Mesenchymal stem cell of Wharton's jelly (primary cell): ENCODE data around the genes VAMP3 and RERE.

GRCh38 chr1:6784039-6785198 is 835 bp upstream of the CAMTA1 start:
- CAGE, long polyA plus RNA = no peak

DNA sequence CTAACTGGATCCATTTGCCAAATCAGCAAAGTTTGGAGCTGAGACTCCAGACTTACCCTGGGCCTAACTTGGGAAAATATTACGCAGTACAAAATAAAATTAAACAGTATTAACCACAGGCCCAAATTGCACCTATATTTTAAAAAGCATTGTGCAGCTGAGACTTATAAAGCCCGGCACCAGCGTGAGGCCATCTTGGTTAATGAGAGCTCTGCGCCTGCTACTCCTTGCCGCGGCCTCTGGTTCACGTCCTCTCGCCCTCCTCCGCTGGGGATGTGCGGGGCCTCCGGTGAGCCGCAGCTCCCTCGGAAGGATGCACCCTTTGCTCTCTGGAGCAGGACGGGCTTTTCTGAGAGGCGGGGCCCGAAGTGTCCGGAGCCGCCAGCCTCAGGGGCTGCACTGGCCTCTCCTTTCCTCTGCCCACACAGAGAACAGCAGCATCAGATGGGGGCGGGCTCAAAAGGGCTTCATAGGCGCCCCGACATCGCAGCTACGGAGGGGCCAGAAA is 284.6 kb downstream of the CAMTA1 start:
- CAGE, long polyA plus RNA = no peak

DNA sequence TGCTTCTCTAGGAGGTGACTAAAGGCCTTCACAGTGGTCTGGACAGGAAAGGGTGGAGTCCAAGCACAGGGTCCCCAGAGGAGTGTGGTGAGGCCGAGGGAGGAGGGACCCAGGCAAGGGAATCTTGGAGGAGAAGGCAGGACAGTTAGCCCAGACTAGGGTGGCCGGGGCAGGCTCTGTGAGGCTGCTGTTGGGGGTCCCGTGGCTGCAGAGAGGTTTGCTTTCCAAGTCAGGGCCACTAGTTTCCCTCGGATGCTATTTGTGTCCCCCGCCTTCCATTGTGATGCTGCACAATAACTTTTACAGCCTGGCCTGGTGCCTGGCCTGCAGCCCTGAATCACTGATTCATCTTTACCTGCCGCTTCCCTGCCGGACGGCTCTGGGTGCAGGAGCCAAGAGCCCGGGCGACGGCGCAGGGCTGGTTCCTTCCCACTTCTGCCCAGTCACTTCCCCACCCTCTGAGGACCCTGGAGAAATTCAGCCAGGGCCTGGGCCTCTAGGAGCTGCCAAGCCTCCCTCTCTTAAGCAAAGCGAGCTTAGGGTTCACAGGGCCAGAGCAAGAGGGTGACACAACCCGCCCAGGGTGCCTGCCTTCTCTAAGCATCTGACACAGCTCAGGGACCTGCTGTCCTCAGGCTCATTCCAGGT is 381.3 kb upstream of the VAMP3 start:
- CAGE, long polyA plus RNA = no peak

GRCh38 chr1:7702393-7702752 is 68.7 kb upstream of the VAMP3 start:
- CAGE, long polyA plus RNA = no peak

GRCh38 chr1:7705266-7706199 is 65.6 kb upstream of the VAMP3 start:
- CAGE, long polyA plus RNA = no peak

GRCh38 chr1:7771048-7772160 is at the start of gene VAMP3:
TSS of gene VAMP3 (plus strand) at chr1:7771296.
- CAGE, long polyA plus RNA = start-site peak on the plus strand at chr1:7771301-7771349, 40 and 97 reads in 2 replicates

- CAGE, long polyA plus RNA = no peak
Observed at GRCh38 chr1:7781476-7782807, 2.1 kb upstream of the PER3 start.

DNA sequence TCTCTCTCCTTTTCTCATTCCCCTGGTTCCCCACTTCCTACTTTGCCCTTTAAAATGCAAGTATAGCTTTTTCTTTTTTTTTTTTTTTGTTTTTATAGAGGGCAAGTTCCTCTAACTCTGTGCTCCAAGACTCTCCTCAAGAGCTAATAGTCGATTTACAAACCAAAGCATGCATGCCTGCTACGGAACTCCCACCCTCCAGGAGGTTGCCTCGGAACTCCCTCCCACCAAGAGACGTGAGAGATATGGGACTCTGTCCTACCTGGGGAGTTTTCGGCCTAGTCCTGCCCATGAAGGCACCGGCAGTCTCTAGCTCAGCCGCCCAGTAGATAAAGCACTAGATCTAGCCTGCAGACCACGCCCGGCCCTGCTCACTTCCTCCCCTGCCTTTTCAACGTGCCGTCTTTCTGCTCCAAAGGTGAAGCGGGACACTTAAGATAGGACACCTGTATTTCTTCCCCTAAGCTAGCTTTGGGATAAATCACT is 27.7 kb downstream of the TNFRSF9 start:
- CAGE, long polyA plus RNA = no peak

DNA sequence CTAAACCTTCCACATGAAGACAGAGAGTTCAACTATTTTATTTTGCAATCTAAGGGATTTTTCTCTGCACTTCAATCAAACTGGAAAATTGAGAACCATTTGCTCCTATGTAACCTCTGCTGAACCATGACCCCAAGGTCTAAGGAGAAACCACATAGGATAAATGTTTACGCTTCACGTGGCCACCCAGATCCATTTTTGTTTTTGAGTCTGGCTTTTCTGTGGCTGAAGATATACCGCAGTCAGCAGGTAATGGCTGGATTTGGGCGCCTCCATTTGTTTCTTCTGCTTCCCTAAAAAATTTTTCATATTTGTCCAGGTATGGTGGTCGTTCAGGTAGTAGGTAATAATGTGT is 13.1 kb downstream of the ERRFI1 start:
- CAGE, long polyA plus RNA = no peak

GRCh38 chr1:8025396-8026128 is 547 bp downstream of the ERRFI1 start:
- CAGE, long polyA plus RNA = no peak

GRCh38 chr1:8257619-8258000 is 60.3 kb upstream of the SLC45A1 start:
- CAGE, long polyA plus RNA = no peak

- CAGE, long polyA plus RNA = no peak
Observed at GRCh38 chr1:8294361-8294688, 23.6 kb upstream of the SLC45A1 start.

- CAGE, long polyA plus RNA = no peak
Observed at GRCh38 chr1:8363790-8364283, 45.9 kb downstream of the SLC45A1 start.

GRCh38 chr1:8395996-8396663 is 78.2 kb downstream of the SLC45A1 start:
- CAGE, long polyA plus RNA = no peak

DNA sequence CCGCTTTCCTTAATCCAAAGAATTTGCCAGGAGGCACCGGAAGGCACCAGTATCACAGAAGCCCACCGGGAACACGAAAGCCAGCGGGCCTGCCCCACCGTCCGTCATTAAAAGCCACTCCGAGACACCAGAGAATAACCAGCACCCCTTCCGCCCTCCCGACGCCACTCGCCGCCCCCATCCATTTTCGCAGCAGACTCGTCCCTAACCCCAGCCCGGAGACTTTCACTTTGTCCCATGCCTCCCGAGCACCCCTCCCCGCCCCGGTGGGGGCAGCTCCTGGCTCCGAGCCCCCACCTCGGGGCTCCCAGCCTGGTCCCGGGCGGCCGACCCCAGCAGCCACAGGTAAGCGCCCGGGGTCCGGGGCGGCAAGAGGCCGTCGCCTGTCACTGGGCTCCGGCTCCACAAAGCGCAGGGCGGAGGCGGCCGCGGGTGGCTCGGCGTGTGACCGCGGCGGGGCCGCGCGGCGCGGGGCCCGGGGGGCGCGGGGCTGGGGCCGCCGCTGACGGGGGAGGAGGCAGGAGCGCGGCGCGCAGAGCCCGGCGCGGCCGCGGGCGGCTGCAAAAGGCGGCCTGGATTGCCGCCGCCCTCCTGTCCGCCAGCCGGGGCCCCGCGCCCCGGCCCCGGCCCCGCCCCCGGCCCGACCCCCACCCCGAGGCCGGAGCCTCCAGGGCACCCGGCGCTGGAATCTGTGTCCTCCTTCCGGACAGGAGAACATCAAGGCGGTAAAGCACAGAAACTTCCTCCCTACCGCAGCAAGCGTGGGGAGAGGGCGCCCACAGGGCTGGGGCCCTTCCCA is 105.5 kb downstream of the SLC45A1 start:
- CAGE, long polyA plus RNA = no peak

DNA sequence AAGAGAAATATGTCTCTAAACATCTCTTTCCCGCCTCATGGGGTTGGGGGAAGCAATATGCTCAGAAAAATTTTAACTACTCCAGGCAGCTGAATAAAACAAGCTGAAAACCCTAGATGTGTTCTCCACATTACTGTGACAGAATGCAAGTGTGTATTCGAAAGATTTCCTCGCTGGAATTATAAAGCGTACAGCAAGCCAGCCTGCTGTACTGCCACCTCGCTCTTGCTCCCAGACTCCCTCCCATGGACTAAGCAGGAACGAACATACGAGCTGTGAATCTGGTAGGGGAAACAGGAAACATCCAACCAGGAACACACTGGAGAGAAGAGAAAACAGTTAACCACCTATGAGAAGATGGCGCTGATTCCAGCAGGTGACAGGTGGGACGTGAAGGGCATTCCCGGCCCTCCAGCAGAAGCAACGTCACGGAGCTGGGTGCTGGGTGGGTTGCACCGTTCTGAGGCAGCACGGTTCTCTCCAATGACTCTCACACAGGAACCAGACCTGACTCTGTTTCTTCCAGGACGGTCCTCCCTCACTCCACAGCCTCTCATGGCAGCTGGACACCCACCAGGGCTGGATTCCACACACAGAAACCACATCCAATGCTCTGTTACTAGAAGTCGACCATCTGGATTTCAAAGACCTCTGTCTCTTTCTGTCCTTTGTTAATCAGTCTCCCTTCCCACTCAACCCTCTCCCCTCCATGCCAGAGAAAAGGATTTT is 219.3 kb downstream of the RERE start:
- CAGE, long polyA plus RNA = no peak

DNA sequence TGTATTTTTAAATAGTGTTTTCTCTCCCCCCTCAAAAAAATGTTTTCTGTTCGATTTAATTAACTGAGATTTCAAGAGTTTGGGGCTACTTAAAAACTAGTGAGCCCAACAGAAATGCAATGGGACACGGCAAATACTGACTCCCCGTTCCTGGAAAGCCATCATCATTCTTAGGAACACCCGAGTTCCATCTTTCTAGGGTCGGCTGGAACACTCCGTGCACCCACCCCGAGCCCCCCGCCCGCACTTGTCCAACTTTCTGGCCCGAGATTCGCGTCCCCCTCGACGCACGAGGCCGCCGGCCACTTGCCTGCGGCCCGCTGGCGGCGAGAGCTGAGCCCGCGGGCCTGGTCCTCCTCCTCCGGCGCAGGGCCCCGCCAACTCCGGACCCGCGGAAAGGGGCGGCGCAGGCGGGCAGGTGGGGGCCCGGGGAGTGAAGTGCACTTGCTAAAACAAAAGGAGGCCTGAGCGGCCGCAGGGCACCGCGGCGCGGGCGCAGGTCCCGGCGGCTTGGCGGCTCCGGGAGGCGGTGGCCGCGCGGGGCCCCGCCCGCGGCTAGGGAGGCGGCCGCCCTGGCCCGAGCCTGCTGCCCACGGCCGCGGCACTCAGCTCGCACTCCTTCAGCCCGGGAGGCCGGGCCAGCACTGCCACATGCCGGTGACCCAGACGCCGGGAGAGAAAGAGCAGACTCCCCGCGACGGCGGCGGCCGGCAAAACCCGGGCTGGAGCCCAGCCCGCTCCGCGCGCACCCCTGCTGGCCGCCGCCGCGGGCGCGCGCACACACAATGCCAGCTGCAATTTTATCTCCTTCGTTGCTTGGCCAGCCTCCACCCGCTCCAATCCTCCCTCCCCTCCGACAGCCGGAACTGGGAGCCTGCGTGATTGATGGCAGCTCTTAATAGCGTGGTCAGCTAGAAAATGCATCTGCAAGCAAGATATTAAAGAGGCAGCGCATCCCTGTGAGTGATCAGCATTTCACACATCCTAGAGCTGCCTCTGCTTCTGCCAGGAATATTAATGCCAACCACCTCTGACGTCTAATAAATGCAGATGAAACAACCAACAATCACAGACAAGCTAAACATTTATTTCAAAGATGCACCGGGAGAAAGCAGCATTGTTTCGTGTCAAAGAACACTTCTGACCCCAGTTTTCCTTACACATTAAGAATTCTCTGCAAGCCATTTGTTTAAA is 114.3 kb downstream of the RERE start:
- CAGE, long polyA plus RNA = no peak

DNA sequence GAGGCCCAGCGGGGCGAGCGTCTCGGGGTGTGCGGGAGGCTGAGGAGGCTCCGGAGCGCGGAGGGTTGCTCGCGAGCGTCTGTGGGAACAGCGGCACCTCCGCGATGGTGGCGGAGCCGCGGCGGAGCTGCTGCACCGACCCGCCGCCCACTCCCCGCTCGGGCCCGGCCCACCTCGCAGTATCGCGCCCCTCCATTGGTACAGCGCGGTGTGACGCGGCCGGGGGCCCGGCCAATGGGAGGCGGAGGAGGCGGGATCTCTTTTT is at the start of gene RERE:
RERE (minus strand) TSS at position 81 of the 265 bp plus-strand sequence.
- CAGE, long polyA plus RNA = no peak

DNA sequence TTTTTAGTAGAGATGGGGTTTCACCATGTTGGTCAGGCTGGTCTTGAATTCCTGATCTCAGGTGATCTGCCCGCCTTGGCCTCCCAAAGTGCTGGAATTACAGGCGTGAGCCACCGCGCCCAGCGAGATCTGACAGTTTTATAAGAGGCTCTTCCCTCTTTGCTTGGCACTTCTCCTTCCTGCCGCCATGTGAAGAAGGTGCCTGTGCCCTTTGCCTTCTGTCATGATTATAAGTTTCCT is 22.5 kb downstream of the ENO1 start:
- CAGE, long polyA plus RNA = no peak

DNA sequence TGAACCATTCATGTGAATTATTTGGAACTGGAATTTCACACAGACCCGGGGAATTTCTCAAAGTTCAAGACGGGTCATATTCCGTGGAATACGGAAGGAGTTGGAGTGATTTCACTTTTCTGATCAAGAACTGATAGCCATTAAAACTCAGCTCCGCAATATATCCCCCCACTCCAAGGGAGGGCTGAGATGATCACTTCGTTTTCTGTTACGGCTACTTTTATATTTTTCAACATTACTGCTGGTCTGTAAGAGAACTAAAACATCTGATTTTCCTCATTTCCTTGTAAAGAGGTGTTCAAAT is 1.1 kb upstream of the ENO1 start:
- CAGE, long polyA plus RNA = no peak